Measurements from ENCODE around the gene HBP1.

GRCh38 chr7:106448764-106449686, 164.2 kb upstream of the NAMPT start:
- RRBS: no CpG with 5 or more reads among the region's 6 CpGs

DNA sequence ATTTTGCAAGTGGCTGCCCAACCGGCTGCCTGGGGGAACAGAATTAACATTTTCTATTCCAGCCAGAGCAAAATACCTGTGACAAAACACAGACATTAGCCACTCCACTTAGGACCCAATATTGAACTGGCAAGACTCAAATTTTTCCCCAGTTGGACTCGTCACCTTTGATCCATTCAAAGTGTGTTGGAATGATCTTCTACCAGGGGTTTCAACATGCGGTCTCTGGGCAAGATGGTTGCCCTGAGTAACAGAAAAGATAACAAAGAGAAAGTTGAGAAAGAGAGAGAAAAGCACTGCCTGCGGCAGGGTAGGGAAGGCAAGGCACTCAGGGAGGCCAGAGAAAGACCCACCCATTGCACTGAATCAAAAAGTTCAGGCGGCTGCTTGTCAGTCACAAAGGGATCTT, 174.9 kb upstream of the NAMPT start:
- RRBS: 88% methylated on average over 1 of the region's 5 CpGs

GRCh38 chr7:106484475-106484846, 176.5 kb downstream of the CCDC71L start:
- RRBS: no CpG with 5 or more reads among the region's 1 CpG

DNA sequence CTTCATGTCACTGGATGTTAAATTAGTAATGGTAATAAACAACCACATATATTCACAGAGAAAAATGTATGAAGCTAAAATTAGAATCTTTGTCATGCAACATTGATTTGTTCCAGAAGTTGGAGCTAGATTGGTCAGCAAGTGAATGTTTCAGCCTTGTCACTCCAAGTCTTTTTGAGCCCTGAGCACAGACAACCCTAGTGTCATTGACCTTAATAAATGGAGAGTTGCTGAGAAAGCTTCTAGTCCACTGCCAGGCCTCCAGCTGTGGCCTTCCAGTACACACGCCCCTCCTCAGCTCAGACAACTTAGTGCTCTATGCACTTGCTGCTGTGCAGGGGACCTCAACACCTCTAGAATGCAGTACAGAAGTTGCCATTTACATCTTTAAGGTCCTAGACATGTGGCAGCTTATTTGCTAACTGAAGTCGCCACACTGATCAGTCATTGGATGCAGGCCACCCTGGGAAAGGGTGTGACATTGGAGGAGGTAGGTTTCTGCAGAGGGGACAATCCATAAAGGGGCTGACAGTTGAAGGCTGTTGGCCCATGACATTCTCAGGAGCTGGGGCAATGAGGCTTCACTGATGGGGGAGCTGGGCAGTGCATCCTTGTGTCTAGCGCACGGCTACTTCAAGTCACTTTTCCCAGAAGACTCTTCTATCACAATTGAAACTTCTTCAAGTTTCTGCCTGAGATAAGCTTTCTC, 175.6 kb downstream of the CCDC71L start:
- RRBS: no CpG with 5 or more reads among the region's 4 CpGs

DNA sequence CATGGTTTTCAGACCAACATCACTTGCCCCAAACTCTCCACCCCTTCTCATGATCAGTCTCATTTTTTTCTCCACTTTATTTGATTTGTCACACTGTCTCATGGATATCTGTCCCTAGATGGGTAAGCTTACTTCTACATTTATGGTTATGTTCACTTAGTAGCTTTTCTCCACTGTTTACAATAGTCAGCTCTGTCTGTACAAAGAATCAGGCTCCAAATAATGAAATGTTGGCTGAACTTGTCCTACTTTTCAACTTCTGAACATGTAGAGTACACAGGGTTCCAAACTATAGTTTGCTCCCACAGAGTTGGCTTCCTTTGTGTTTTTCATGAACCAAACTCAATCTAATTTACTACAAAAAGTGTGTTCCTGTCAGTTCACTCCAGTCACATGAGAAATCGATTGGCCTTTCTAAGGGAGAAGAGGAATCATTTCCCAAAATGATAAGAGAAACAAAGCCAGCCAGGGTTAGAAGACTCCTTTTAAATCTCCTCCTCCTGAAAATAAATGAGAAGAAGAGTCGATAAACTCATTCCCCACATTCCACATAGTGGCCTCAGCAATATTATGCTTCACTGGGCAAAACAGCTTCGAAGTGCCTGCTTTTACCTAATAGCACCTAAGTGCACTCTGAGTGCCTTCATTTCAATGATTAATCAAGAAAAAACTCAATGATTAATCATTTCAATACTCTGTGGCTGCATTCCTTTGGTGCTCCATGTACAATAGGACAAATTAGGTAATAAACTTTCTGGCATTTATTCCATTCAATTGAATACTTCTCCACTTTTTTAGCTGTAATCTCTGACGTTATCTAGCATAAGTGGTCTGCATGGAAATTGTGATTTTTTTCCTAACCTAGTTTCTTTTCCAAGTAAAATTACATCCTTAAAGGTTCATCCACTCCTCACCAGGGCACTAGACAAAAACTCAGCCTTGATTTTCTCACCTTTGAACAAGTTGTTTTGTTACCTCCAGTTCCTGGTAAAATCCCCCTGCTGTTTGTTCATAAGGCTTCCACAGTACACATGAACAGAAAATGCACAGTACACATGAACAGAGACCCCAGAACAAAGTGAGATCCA, 174.7 kb downstream of the CCDC71L start:
- RRBS: no CpG with 5 or more reads among the region's 4 CpGs

DNA sequence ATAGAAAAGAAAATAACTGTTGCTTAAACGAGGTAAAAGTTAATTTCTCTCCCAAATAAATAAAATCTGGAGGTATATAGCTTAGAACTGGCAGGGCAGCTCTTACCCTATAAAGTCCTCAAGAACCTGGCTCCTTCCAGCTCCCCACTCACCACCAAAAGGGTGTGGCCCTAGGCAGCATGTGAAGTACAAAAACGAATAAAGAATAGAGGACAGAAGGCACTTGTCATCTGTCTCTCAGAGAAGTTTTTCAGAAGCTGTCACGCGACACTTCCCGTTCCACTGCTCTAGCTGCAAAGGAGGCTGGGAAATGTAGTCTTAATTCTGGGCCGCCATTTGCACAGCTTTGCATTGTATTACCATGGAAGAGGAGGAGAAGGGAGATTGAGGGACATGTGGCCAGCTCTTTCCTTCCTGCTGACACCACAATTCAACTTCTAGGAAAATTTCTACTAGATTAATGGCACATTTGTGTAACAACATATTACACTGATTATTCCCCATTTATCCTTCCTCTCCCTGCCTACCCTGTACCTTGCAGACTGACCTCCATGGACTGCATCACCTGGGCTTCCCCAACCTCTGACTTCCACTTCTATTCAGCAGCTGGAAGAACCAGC, 62.2 kb downstream of the CCDC71L start:
- RRBS: no CpG with 5 or more reads among the region's 6 CpGs

DNA sequence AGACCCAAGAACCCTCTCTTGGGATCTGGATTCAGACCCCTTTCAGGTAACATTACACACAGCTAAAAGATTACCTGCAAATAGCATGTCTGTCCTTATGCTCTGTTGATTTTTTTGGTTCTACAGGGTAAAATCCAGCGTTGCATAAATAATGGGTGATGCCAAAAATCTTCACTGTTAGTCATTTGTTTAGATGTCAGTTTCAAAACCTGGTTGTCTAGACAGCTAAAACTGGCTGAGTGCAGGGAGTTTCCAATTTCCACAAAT, 20.6 kb downstream of the CCDC71L start:
- RRBS: no CpG with 5 or more reads among the region's 1 CpG

- RRBS: no CpG with 5 or more reads among the region's 8 CpGs
Observed at GRCh38 chr7:106774929-106775623, 90.0 kb upstream of the PIK3CG start.

DNA sequence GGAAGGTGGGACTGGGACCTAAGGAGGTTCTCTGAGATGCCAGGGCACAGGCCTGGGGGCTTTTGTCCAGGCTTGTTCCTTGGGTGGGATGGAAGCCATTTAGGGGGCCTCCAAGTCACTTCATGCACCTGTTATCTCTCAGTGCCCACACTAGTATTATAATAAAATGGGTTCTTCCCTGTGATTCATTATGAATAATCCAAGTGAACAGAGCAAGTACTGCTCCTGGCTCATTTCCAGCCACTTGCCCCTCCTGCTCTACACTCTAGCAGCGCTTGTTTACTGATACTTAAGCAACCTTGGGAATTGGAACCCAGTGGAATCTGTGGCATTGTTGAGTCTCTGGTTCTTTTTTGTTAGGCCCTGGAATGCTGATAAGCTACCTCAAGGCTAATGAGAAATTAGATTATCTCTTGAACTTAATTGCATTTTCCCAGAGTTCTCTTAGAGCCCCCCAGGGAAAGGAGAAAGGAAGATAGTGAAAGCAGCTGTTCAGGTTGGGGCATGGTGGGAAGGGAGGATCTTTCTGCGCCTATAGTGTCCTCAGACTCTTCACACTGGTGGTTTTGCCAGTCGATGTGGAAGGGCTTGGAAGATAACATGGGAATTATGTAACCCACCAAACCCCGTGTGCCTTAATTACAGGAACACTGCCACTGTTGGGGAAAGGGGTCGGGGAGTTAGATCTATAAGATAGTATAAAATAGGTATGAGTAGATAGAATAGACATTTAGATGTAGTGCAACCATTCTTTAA, 34.1 kb downstream of the PRKAR2B start:
- RRBS: no CpG with 5 or more reads among the region's 5 CpGs

GRCh38 chr7:107168857-107169628, at the start of gene HBP1:
Gene HBP1, plus strand, starts transcription at chr7:107169003.
- RRBS: under 1% methylated on average over 20 of the region's 67 CpGs

DNA sequence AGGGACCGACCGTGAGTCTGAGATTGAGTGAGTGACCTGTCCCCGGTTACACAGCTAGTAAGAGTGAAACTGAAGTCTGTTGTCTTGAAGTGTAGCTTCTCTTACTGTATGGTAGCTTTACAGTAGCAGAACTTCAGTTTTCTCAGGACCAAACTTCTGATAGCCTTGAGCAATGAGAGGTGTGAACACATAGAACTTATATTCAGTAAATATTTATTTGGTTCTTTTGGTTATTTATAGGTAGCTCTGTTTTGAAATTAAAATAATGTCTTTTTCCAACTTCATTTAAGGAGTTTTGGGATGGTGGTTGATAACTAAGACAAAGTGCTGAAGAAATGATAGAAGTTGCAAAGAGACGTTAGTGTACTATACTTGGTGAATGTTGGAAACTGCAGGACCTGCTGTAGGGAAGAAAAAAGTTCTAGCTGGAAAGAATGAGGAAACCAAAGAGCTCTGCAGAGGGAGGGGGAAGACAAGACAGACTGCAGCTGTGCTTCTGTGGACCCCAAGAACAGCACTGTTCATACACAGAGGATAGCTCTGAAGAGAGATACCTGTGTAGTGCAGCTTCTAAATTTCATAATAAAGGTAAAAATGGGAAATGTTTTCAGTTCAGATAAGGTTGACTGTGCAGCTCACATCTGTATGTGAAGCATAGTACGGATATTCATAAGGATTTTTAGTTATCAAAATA, 5.5 kb downstream of the HBP1 start:
- RRBS: no CpG with 5 or more reads among the region's 5 CpGs

- RRBS: no CpG with 5 or more reads among the region's 28 CpGs
Observed at GRCh38 chr7:107507839-107508983, 38.4 kb downstream of the GPR22 start.

DNA sequence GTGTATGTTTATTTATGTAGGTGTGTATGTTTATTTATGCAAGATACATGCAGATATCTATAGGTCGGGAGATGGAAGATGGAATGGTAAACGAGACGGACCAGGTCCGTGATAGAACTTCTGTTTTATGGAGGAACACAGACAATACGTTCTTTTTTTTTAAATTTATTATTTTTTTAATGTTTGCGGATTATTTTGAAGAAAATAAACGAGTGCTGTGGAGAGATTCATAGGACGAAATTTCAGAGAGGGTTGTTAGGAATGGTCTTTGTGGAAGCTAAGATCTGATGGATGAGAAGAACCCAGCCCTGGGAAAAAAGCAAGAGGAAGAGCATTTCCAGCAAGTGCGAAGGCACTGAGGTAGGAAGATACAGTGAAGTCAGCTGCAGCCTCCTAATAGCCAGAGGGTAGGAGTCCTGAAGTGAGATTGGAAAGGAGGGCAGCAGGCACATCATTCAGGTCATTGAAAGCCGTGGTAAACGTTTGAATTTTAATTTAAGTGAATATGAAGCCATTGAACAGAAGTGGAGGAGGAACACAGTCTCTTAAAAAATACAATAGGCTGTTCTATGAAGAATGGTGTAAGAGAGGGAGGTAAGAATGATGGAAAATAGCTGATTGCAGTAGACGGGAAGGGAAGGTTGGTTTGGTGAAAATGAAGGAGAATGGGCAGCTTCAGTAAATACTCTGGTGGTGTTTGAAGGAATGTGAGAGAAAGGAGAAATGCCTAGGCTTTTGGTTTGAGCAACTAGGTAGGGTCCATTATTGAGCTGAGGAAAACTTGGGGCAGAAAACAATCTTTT, 1.3 kb downstream of the CBLL1 start:
- RRBS: no CpG with 5 or more reads among the region's 12 CpGs

DNA sequence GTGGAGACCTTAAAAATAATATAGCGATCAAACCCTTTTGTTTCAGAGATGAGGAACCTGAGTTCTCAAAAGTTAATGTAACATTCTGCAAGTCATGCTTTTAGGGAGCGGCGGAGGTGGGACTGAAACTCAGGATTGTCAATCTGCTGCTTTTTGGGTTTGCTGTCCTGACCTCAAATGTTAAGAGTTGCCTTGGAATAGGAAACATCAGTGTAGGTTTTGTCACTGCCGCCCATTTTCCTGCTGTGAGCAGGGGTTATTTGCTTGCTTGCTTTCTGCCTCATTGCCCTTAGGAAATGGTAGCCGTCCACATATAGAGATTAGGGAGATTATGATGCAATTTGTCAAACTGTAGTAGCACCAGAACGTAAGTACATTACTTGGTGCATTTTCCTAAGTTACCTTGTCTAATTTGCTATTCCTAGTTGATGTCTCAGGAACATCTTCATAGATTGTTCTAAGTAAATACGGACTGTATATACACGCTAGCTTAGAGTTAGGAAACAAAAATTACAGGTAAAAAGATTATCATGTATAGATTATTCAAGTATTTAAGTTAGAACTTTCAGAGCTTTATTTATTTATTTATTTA, 1.1 kb downstream of the DLD start:
- RRBS: no CpG with 5 or more reads among the region's 8 CpGs

DNA sequence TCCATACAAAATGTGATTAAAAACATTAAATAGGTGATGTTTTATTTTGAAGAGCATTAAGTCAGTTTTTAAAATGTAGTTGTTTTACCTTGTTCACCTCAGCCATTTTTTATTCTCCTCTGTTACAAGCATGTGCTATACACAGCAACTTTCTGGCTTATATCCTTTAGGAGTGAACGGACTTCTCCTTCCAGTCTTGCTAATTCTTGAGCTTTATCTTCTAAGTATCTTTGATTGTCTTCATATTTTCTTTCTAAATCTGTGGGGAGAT, 32.8 kb downstream of the DLD start:
- RRBS: no CpG with 5 or more reads among the region's 1 CpG

GRCh38 chr7:107933289-107934444, 42.7 kb downstream of the DLD start:
- RRBS: no CpG with 5 or more reads among the region's 7 CpGs

- RRBS: no CpG with 5 or more reads among the region's 5 CpGs
Observed at GRCh38 chr7:108294562-108295113, 161.6 kb downstream of the NRCAM start.

GRCh38 chr7:108454415-108455403, 1.5 kb downstream of the NRCAM start:
- RRBS: 4% methylated on average over 20 of the region's 65 CpGs

DNA sequence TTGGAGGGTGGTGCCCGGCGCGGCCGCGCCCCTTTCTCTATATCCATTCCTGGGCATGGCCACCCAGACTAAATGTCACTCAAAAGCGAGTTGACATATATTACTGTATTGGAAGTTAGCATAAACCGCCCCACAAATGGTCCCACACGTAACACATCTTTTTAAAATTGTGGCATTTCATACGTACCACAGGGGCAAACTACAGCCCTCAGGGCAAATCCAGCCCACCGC, 586 bp upstream of the PNPLA8 start:
- RRBS: no CpG with 5 or more reads among the region's 10 CpGs